H7 (cell line): Measurements from ENCODE around the gene PRICKLE2.

DNA sequence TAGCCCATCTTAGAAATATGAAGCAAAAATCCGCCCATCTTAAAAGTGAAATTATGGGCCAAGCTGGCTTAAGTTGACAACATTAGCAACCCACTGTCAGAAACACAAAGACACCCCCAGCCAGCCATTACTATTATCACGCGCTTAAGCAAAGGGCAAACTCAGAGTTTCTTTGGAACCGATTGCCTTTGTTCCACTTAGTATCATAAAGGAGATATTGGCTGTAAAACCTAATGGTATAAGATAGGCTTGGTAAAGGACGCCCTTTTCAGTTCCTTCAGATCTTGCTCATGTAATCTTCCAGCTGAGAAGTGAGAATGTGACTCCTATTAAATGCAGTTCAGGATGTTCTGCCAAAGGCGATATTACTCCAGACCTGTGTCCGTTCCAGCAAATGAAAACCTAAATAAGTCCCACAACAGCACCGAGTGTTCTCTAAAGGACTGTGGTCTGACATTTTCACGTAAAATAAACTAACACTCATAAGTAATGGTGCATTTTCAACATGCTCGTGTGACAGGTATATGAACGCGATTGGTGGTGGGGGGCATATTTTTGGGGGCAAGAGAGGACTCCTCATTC is 221.8 kb upstream of the C3orf14 start:
- RAMPAGE, long total RNA: no peak

- RAMPAGE, long total RNA: no peak
Observed at GRCh38 chr3:62243527-62244005, 75.3 kb upstream of the C3orf14 start.

GRCh38 chr3:63217402-63217838 is 60.7 kb upstream of the SYNPR start:
- RAMPAGE, long total RNA: no peak

DNA sequence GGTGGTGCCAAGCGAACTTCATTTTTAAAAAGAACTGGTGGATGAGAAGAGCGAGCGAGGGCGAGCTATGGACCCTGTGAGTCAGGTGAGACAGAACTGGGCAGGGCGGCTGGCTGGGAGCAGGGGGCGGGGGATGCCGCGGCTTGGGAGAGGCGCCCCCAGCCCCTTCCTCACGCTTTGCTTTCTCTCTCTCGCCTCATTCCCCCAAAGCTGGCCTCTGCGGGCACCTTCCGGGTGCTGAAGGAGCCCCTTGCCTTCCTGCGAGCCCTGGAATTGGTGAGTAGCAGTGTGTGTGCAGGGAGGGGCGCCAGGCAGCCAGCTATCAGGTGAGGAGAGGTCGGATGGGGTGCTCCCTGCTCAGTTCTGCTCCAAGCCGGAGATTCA is 351 bp downstream of the SYNPR start:
- RAMPAGE, long total RNA: no peak

DNA sequence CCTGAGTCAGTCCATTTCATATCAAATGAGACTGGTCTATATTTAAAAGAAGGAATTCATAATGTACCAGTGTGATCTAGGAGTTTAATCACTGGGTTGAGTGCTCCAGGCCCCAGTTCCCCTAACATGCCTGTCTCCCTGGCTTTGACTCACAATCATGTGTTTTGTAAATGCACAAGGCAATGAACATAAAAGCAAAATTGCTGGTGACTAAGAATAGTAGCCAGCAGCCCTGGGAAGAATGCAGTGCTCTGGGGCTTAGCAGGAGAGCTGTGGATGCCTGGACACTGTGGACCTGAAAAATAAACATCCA is 50.2 kb downstream of the SYNPR start:
- RAMPAGE, long total RNA: no peak

DNA sequence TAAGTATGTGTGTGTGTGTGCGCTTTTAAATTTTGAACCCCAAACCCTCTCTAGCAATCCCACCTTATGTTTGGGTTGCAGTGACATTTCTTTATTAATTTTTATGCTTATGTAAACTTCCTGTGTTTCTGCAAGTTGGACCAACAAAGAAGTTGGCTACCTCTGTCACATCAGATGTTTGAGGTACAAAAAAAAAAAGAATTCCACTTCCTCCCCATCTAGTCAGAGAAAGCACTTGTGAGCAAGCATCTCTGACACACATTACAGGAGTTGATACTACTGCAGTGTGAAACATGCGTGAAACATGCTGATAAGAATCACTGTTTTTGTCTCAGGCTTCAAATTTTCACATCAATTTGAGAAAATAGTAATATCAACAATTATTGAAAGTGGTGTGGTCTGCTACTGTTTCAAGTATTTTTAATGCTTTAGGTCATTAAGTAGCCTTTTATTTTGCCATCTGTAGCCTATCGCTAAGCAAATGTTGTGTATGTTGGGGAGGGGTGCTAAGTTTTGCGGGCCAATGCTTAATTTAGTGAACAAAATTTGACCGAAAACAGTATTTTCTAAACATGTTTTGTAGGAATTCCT is 47.3 kb downstream of the ATXN7 start:
- RAMPAGE, long total RNA: no peak

GRCh38 chr3:63970624-63971098 is 52.6 kb downstream of the PSMD6 start:
- RAMPAGE, long total RNA: no peak

- RAMPAGE, long total RNA: no peak
Observed at GRCh38 chr3:64022180-64022906, 951 bp downstream of the PSMD6 start.

DNA sequence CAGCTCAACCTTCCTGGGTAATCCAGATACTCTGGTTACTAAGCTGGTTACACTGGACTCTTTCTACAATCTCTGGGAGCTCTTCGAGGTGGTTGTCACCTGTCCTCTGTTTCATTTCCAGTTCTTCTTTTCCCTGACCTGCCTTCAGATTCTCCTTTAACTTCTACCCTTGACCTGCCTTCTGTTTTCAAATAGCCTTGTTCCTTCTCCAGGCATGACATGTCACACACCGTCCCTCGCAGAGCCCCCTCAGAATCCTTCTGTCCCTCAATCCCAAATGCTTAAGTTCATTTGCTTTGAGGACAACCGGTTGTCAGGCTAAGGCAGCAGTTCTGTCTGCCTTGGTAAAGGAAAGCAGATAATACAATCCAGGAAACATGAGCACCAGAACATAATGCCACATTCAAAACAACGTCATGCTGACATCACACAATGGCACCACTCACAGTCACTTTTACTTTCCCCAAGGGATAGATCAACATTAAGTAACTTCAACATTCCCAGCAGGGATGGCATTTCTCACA is 74.5 kb upstream of the PSMD6 start:
- RAMPAGE, long total RNA: no peak

- RAMPAGE, long total RNA: no peak
Observed at GRCh38 chr3:64224809-64225867, at the start of gene PRICKLE2. TSS of gene PRICKLE2 (minus strand) at chr3:64225466.

- RAMPAGE, long total RNA: no peak
Observed at GRCh38 chr3:64326918-64328030, 102.0 kb upstream of the PRICKLE2 start.

GRCh38 chr3:64560756-64561125 is 127.1 kb downstream of the ADAMTS9 start:
- RAMPAGE, long total RNA: no peak

- RAMPAGE, long total RNA: no peak
Observed at GRCh38 chr3:64642283-64642892, 45.4 kb downstream of the ADAMTS9 start.

- RAMPAGE, long total RNA: no peak
Observed at GRCh38 chr3:64925780-64926534, 238.2 kb upstream of the ADAMTS9 start.

DNA sequence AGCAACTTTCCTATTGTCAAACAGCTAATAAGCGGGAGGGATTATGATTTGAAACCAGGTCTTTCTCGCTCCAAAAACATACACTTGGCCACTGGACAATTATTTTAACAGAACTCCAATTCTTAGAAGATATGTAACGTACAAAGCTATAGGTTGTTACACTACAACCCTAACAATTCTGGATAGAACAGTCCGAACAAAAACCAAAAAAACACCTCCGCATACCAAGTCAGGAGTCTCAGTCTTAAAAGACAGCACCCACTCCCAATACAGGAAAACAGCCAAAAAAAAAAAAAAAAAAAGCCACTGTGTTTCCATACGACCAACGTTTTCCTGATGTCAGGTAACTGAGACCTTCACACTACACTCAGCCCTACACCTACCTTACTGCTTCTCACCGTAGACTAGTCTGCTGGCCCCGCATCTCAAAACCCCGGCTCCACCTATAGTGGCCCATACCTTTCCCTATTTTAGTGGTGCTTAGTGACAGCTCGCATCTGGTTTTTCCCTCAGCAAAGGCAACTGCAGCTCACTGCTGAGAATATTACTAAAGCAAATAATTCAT is 339.5 kb upstream of the ADAMTS9 start:
- RAMPAGE, long total RNA: no peak

GRCh38 chr3:65177734-65178338 is 490.0 kb upstream of the ADAMTS9 start:
- RAMPAGE, long total RNA: no peak

- RAMPAGE, long total RNA: no peak
Observed at GRCh38 chr3:65415249-65415735, 623.4 kb downstream of the MAGI1 start.

DNA sequence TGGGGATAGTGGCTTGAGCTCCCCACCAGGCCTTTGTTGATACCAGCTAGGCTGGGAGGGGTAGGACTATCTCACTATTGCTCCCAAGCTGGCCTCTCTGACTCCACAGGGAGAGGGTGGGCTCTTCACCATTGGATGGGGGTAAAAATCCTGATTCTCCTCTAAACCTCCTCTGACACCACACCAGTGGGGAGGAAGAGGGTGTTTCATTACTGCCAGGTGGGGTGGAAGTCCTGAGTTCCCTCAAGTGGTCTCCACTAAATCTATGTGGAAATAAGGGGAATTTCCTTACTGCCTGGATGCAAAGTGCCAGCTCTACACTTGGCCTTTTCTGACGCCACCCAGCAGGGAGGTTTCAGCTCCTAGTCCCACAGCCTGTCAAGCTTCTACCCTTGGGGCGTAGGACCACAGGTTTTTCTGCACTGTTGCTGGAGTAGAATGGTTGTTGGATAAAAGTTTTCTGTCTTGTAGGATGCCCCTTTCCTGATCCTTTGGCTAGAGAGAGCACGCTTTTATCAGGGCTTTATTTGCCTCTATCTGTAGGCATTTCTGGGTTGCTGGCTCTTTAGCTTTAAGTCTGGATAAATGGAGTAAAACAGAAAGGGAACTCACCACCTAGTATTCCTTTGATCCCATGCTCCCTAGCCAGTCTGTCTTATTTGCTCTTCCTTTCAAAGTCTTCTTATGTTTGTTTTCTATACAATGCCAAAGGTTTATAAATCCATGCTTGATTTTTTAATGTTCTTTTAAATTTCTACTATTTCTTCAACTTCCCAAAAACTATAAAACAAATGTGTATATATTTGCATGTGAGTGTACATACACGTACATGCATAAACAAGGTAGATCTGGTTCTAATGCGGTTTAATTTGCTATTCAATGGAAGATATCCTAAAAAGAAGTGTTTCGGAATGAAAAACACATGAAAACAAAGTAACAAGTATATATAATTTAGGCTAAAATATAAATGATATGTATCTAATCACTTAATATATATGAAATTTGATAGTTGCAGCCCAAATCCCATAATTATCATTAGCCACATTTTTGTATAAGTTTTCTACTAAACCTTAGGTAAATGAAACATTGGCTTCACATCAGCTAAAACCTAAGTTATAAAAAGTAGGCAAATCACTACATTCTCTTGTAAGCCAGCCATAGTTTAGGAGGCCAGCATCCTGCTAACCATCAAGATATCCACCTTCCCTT is 571.8 kb downstream of the MAGI1 start:
- RAMPAGE, long total RNA: no peak

DNA sequence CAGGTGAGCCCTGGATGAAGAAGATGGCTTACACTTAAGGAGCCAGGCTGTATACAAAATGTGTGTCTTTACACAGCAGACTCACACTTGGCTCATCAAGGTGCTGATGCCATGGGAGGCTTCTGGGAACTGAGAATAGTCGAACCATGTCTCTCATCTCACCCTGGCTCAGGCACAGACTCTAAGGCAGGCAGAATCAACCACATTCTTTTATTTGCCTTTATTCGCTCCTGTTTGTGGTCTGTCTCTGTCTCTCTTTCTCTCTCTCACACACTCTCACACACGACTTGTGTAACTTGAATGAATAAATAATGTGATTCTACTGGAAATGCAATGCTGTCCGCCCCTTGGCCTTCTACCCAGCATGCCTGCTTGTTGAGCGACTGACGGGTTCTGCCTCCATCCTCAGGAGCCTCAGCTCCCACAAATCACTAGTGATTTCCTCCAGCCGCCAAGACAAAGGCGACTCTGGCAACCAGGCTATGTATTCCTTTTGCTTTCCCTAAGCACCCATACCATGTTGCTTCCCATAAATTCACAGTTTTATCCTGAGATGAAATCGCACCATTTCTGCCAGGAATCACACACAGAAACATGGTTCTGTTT is 460.9 kb downstream of the MAGI1 start:
- RAMPAGE, long total RNA: no peak

DNA sequence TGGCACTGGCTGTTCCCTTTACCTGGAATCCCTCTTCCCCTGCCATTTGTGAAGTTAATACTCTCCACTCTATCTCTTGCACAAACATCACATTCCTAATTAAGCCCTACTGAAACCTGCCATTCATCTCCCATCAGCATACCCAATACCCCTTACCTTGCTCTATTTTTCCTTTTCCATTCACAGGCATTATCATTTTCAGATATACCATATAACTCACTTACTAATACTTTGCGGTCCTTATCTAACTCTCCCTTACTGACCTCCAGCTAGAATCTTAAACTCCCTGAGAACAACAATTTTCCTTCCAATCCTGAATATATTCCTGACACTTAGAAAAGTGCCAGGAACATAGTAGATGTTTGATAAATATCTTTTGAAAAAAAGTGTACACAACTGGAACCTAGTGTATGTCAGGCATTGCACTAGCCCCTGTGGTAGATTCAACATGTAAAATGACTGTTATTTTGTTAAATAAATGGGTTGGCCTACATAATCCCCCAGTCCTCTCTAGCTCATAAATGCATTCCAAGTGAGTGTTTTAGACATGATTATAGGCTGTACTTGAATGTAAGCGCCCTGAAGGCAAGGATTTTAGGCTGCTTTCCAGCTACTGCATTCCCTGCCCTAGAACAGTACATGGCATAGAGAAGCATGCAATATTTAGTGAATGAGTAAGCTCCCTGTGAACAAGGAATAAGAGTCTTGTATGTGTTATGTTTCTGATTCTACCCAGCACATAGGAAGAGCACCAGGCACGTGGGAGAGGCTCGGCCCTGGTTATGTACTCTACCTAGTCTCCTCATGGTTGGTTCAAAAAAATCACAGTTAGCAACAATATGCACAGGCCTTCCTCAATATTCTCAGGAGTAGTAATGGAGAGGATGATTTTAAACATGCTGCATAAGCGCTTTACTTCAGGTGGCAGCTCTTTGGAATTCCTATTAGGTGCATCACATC is 456.9 kb downstream of the MAGI1 start:
- RAMPAGE, long total RNA: no peak